SJSA1 (cell line): Measurements from ENCODE around the genes CFHR1, F13B, ATP6V1G3 and CAMSAP2.

DNA sequence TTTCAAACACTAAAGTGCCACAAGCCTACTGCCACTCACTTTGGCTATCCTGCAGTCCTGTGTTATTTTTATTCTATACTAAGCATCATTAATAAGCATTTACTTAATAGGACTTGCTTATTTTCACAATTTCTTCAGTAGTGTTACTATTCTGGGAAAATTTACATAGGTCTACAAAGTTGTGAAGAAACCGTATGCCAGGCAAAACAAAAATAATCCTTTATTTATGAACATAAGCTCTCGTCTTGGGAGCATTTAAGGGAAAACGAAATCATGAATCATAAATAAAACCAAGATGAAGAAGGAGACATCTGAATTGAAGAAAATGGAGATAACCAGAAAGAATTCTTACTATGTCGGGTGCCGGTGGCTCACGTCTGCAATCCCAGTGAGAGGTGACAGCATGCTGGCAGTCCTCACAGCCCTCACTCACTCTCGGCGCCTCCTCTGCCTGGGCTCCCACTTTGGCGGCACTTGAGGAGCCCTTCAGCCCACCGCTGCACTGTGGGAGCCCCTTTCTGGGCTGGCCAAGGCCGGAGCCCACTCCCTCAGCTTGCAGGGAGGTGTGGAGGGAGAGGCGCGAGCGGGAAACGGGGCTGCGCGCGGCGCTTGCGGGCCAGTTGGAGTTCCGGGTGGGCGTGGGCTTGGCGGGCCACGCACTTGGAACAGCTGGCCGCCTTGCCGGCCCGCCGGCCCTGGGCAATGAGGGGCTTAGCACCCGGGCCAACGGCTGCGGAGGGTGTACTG is 1672.3 kb upstream of the B3GALT2 start:
- RAMPAGE, long total RNA, result no peak

DNA sequence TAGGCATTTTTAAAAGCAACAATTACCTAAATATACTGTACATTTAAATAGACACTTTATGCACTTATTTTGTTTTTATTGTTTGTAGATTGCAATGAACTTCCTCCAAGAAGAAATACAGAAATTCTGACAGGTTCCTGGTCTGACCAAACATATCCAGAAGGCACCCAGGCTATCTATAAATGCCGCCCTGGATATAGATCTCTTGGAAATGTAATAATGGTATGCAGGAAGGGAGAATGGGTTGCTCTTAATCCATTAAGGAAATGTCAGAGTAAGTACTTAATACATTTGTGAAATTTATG is 21.0 kb downstream of the CFH start:
- RAMPAGE, long total RNA, result no peak

DNA sequence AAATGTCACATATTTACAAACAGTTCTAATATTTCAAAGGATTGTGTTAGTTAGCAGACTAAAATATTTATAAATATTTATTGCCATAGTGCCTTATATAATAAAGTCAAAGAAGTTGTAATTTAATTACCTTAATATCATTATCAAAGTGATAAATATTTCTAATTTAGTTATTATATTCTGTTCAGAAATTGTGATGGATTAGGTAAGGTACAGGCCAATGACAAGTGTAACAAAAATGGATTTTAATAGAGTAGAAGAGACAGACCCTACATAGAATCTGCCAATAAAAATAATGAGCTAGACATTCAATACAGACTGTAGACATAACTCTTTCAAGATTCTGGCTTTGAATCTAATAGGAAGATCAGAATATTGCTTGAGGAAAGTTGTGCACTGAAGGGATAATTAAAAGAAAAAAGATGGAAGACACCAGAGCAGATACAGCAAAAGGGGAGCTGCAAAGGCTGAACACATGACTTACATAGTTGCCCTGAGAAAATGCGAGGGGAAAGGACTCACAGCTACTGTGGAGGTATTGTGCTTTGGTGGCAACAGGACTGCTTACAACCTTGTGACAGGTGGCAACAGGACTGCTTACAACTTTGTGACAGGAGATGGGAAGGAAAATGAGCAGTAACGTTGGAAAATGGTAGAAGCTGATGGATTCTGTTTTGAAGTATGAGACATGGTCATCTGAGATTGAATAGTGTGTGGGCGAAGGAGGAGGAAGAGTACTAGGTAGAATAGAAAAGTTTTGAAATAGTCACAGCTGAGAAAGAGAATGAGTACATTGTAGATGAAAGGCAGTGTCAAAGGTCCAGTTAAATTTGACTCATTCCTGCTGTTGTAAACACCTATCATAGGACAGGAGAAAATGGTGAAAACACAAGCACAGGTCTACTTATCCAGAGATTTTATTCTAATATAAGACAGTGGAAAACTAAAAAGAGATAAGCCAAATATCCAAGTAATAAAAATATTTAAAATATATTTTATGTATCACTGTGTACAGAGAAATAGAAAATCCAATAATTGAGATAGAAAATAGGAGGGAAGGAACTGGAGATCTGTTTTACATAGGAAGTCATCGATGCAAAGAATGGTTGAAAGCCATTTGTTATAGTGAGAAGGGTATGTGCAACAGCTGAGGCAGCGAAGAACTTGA is 57.0 kb upstream of the CFHR3 start:
- RAMPAGE, long total RNA, result no peak

- RAMPAGE, long total RNA, result no peak
Measured at GRCh38 chr1:196773803-196774064, 906 bp upstream of the CFHR3 start.

DNA sequence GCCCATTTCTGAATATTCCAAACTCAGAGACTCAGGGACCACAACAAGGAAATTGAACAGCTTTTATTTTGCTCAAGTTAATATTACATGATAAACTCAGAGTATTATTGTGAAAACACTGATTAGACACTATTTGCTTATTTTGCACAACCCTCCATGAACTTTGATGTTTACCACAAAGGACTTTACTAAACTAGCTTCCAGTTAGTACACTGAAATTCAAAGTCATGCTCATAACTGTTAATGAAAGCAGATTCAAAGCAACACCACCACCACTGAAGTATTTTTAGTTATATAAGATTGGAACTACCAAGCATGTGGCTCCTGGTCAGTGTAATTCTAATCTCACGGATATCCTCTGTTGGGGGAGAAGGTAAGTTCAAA is at the start of gene CFHR1:
Gene CFHR1, plus strand, starts transcription at position 202 of the 384 bp plus-strand sequence.
- RAMPAGE, long total RNA, result no peak

GRCh38 chr1:197067127-197067375 is at the start of gene F13B:
Gene F13B (minus strand): TSS chr1:197067260.
- RAMPAGE, long total RNA, result no peak

GRCh38 chr1:197101742-197102922 is 35.1 kb upstream of the F13B start:
- RAMPAGE, long total RNA, result no peak

DNA sequence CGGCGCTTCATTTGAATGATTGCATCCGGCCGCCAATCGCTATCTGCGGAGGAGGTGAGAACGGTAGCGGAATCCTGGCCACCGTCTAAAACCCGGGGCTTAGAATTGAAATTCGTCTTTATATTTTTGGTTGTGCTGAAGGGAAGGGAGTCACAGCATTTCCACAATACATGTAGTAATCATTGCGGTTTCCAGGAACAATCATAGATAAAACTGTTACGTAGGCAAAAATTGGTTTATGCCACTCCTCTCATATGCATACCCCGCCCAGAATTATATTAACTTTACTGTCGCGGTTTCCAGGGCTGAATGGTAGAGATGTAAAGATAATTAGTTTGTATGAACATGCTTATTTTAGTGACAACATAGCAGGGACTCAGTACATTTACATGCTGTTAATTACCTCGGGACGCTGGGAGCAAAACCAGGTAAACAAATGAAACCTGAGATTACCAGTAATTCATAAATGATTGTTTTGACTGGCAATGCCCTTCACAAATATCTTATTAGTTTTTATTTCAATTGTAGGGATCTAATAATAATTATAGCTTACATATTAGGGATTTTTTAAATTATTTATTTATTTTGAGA is 393 bp upstream of the ASPM start:
- RAMPAGE, long total RNA, result no peak

DNA sequence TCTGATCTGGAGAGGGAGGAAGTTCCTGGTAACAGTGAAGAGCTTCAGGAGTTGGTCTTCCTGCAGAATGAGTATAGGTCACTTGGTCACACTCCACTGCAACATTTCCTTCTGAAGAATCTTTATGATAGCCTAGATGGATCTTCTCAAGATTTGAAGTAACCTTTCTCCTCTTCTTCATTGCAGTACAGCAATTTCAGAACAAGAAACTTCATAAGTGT is 890 bp downstream of the ZBTB41 start:
- RAMPAGE, long total RNA, result no peak

GRCh38 chr1:197776375-197776854 is 1.1 kb upstream of the DENND1B start:
- RAMPAGE, long total RNA, result no peak

DNA sequence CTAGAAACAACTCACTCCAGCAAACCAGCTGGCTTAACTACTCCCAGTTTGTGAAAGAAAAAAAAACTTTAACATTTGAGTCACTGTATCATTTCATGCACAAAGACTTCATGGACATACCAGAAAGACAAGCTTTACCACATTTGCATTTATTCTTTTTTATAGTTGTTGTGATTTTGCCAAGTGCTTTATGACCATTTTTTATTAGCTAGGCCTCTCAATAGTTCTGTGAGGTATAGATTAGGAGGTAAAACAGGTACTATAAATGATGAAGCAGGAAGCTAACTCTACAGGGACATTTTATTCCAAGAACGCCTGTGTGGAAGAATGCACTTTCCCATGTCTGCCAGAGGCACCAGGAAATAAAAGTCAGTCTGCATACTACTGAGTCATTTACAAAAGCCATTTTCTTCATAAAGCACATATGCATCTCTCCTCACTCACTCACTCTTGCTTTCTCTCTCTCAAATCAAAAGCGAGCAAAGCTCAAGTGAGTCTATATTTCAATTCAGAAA is 8.3 kb upstream of the DENND1B start:
- RAMPAGE, long total RNA, result no peak

DNA sequence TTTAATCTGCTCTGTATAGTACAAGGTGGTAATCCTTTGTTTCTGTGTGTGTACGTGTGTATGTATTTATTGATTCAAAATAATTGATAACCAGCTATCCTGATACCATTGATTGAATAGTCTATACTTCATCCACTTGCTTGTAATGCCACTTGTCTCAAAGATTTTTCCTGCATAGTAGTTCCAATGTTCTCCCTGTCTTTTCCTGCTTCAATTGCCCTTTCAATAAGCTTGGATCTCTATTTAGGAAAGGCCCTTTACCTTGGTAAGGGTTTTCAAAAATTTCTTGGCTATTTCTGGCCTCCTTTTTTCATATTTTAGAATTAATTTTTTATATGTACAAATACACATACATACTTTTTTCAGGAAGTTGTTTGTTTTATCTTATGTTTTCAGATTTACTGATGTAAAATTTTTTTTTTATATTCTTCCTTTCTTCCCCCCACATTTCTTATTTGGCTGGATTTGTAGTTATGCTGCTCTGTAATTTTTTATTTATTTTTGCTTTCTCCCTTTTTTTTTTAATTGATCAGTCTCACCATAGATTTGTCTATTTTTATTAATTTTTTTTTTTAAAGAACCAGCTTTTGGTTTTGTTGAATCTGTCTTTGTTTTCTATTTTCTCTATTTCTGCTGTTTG is 35.1 kb downstream of the NEK7 start:
- RAMPAGE, long total RNA, result no peak

DNA sequence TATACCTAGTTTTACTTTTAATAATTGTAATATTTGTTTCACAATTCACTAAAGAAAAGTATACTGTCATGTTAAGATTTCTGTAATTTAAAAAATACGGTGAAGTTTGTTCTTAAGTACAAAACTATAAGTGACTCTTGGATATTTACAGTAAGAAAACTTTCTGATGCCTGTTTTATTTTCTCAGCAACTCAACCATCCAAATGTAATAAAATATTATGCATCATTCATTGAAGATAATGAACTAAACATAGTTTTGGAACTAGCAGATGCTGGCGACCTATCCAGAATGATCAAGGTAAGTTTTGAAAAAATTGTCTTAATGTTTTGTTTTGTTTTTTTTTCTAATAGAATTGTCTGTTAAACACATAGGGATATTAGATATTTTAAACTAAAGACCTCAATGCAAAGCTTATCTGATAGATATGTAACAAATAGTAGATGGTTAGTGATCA is 107.2 kb downstream of the NEK7 start:
- RAMPAGE, long total RNA, result no peak

DNA sequence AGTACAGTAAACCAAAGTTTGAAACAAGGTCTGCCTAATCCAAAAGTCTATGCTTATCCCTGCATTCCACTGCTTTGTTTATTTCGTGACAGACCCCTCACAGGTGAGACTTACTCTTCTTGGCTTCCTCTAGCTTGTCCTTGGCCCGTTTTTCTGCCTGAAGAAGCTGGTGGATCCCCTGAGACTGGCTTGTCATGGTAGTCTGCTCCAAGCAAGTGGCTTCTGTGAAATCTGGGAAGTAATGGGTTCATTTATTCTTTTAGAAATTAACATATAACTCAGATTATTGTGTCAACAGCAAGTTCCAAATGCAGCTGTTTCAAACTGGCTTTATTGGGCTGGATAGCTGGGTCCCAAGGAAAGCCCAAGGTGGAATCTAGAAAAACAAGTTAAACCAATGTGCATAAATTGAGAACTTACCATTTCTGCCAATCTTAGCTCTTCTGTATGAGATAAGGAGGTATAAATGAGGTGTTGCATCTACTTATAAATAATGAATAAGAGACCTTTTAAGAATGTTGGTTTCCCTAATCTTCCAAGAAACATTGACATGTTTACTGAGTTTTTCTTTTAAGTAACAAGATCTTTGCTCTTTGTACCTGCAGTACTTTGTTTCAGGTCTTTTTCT is at the start of gene ATP6V1G3:
Gene ATP6V1G3, minus strand, starts transcription at position 226 of the 628 bp plus-strand sequence.
- RAMPAGE, long total RNA, result no peak

GRCh38 chr1:198564694-198564977 is 24.2 kb upstream of the ATP6V1G3 start:
- RAMPAGE, long total RNA, result no peak

DNA sequence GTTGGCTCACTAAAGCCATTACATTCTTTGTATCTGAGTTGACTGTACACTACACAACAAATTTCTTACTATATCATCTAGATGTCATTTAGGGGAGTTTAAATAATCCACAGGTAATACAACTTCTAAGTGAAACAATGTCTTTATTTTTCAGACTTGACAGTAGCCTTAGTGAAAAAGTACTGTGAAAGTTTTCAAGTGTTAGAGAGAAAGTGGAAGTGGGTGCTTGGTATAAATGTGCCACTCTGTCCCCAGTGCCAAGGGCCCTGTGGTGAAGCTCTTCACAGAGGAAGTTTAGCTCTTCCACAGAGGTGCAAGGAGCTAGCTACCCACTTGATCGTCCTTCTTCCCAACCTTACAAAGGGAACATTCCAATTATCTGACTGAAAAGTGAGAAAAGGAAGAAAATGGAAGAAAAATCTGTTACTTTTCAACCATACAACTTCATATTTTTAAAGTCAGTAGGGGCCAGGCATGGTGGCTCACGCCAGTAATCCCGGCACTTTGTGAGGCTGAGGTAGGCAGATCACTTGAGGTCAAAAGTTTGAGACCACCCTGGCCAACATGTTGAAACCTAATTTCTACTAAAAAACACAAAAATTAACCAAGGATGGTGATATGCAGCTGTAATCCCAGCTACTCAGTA is 41.1 kb upstream of the PTPRC start:
- RAMPAGE, long total RNA, result no peak

DNA sequence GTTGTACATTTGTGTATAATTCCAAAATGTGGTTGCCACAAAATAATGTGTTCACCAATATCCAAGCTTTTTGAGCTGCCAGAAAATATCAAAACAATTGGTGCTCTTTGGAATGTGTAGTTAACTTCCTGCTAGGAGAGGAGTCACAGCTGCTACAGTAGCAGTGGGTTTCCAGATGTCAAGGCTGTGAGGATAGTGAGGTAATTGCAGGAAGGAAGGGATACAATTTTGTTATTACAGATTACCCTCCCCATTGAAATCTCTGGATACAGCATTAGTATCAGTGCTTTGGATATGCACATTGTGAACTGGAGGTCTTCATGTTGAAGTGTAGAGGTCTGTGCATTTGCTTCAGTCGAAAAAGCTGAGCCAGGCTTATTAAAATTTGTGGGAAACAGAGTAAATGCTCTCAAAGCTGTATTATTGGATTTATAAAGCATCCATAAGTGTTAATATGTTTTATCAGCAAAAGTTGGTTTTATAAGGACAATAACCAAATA is 253.3 kb downstream of the PTPRC start:
- RAMPAGE, long total RNA, result no peak

GRCh38 chr1:200413641-200414121 is 3.8 kb upstream of the ZNF281 start:
- RAMPAGE, long total RNA, result no peak

DNA sequence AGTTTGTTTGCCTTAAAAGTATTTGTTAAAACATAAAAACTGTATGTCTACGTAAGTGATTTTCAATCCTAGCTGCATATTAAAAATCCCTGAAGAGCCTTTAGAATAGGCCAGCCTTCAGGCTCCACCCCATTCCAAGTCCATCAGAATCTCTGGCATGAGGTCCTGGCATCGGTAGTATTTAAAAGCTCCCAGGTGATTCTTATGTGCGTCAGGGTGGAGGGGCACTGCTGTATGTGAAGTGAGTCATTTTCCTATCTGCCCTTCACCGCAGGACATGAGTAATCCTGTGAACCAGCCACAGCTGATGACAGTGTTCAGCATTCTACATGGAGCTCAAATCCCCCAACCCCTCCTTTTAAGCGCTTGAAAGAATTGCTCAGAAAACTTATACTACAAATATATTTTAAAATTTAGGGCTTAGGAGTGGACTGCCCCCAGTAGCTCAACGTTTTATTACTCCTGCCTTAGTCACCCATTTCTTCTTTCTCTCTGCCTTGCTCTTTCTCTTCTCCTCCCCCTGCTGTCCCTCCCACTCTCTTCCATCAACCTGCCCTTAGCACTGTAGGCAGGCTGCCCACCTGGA is 73.7 kb upstream of the ZNF281 start:
- RAMPAGE, long total RNA, result no peak

DNA sequence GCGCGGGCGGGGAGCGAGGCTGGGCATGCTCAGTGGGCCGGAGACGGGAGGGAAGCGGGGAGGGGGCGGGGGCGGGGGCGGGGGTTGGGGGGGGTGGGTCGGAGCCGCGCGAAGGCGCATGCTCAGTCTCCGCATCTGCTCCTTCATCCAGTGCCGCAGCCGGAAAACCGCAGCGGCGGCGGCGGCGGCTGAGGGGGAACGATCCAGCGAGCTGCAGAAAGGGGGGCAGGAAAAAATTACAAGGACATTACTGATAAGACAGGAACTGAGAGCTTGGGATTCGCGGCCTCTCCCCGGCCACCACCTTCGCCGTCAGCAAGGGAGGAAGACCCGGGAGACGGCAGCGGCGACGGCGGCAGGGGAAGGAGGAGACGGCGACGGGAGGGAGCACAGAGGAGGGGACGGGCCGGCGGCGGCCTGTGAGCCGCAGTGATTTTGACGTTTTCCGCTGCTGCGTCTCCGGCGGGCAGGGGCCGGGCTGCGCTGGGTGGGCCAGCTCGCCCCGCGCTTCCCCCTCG is at the start of gene CAMSAP2:
Gene CAMSAP2, plus strand, starts transcription at position 125 of the 518 bp plus-strand sequence.
- RAMPAGE, long total RNA, result no peak